Breast (tissue), 4 donors: ENCODE measurements around a stretch of chr1.

- PRO-cap, 3 experiments = no peak in any of the 3 experiments
- RRBS = no CpG with 5 or more reads among the region's 4 CpGs
Measured at GRCh38 chr1:168081135-168081641, 55.5 kb downstream of the GPR161 start.

DNA sequence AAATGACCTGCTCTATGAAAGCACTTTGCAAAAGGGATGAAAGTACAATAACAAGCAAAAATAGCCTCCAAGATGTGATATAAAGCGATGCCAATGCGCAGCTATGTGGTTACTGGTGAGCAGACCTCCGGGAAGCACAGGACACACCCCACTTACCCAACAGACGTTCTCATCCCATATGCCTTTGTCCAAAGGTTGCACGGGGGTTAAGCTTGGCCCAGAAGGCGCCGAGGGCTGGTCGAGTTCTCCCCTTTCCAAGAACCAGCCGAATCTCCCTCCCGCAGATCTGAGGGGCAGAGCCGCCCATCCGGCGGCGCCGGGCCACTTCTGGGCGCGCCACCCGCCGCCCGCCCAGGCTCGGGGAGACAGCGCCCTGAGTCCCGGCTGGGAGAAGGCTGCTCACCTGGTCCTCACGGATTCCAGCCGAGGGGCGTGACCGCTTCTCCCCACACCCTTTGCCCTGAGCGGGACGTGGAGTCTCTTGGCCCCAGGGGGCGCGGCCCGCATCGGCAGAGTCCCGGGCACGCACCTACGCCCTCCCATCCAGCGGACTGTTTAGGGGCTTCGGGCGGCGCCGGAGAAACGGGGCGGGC, 780 bp downstream of the GPR161 start:
- PRO-cap, 3 experiments = no peak in any of the 3 experiments
- RRBS = 2% methylated on average over 17 of the region's 43 CpGs

GRCh38 chr1:168242595-168243037, 16.8 kb downstream of the SFT2D2 start:
- PRO-cap, 3 experiments = no peak in any of the 3 experiments
- RRBS = no CpG with 5 or more reads among the region's 5 CpGs

- PRO-cap, 3 experiments = no peak in any of the 3 experiments
- RRBS = no CpG with 5 or more reads among the region's 2 CpGs
Measured at GRCh38 chr1:168354979-168355283, 74.3 kb downstream of the TBX19 start.

GRCh38 chr1:168362801-168363187, 82.1 kb downstream of the TBX19 start:
- PRO-cap, 3 experiments = no peak in any of the 3 experiments
- RRBS = no CpG with 5 or more reads among the region's 5 CpGs

DNA sequence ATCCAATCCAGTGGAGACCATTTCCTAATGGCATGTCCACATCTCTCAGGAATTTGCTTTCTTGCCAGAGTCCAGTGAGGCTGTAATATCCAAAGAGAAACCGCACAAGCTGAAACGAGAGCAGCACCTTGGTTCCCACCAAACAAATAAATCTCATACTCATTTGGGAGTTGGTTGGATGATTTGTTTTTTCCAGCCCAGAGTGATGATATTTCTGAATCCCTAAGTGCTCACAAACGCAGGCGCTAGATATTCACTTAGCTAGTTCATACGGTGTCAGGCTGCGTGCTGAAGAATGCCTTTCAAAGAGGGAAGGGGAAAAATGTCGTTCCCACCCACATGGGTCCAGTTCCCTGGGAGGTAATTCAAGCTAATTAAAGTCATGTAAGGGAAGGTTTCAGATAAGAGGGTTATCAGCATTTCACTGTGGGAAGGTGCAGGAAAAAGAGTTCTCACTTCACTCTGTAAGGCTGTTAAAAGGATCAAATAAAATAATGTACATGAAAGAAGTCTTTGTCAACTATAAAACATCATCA, 19.5 kb downstream of the DPT start:
- PRO-cap, 3 experiments = no peak in any of the 3 experiments
- RRBS = no CpG with 5 or more reads among the region's 7 CpGs

DNA sequence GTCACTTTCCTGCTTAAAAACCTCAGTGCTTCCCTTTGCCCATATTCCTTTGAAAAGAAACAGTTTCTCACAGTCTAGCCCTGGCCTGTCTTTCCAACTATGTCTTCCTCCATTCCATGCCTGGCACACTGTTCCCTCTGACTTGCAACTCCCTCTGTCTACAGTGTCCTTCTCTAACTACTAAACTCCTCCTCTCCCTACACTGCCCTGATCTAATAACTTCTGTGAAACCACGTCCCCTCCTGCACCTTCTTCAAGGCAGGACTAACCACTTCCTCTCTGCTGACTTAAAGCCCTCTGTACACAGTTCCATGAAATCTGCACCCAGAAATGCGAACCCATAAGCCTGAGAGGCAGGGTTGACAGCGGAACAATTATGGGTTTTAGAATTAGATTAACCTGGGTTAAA, 62.2 kb upstream of the ATP1B1 start:
- PRO-cap, 3 experiments = no peak in any of the 3 experiments
- RRBS = no CpG with 5 or more reads among the region's 3 CpGs

GRCh38 chr1:169108812-169110055, 2.7 kb downstream of the ATP1B1 start:
- PRO-cap, 3 experiments = peak in 2 of 3 experiments; most common plus-strand start chr1:169109972 (in 1); most common minus-strand start chr1:169109847 (in 2)
- RRBS = no CpG with 5 or more reads among the region's 19 CpGs

DNA sequence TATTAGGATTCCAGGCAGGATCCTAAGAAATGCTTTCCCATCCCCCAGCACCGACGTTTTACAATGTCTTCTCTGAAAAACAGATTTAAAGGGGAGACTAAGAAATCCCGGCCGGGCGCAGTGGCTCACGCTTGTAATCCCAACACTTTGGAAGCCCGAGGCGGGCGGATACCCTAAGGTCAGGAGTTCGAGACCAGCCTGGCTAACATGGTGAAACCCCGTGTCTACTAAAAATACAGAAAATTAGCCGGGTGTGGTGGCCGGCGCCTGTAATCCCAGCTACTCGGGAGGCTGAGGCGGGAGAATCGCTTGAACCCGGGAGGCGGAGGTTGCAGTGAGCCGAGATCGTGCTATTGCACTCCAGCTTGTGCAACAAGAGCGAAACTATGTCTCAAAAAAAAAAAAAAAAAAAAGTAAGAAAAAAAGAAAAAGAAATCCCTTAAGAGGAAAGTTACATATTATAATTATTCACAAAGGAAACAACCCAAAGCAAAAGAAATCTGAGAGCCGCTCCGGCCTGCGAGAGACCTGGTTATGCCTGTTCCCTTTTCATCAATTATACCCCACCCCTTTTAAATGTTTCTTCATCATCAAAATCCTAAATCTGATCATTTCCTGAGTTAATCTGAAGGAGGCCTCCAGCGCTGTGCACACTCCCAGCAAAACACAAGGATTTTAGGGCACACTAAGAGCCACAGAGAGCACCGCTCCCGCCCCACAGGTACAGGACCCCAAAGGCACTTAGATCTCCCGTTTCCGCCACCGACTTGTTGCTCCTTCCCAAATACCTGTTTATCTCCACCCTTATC, 666 bp upstream of the GORAB start:
- PRO-cap, 3 experiments = peak in 3 of 3 experiments; most common plus-strand start position 635 of the sequence (in 1); most common minus-strand start position 668 of the sequence (in 2)
- RRBS = no CpG with 5 or more reads among the region's 31 CpGs

GRCh38 chr1:170693081-170693676, 29.2 kb downstream of the PRRX1 start:
- PRO-cap, 3 experiments = peak in 3 of 3 experiments; most common plus-strand start chr1:170693480 (in 3)
- RRBS = no CpG with 5 or more reads among the region's 2 CpGs

DNA sequence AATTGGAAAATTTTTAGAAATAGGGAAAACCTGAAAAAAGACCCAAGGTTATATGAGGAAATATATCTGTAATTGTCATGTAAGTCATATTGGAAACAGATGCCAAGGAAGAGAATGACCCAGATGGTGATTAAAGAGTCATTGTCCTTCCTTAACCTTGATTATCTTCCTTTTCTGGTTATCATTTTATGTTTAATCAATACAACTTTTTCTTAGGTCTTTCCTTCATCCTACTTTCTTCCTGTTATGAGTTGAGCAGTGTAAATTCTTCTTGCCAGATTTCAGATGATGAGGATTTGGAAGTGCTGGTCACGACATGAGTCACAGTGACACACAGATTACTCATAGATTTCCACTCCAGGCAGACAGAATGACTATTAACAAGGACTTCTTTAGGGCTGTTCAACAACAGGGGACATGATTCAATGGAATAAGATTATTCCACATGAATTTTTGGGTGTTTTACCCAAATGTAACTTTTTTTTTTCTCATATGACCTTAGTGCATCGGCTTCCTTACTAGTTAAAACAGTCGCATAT, 44.0 kb downstream of the PRRX1 start:
- PRO-cap, 3 experiments = no peak in any of the 3 experiments
- RRBS = no CpG with 5 or more reads among the region's 3 CpGs

GRCh38 chr1:171360102-171360561, 46.1 kb downstream of the FMO4 start:
- PRO-cap, 3 experiments = no peak in any of the 3 experiments
- RRBS = no CpG with 5 or more reads among the region's 5 CpGs

GRCh38 chr1:171805526-171805756, 24.0 kb downstream of the METTL13 start:
- PRO-cap, 3 experiments = no peak in any of the 3 experiments
- RRBS = no CpG with 5 or more reads among the region's 3 CpGs

- PRO-cap, 3 experiments = peak in 1 of 3 experiments; most common plus-strand start chr1:172143605 (in 1); most common minus-strand start chr1:172143457 (in 1)
- RRBS = no CpG with 5 or more reads among the region's 4 CpGs
Measured at GRCh38 chr1:172143227-172143910, 277.1 kb upstream of the C1orf105 start.

GRCh38 chr1:172515843-172516312, 17.1 kb upstream of the SUCO start:
- PRO-cap, 3 experiments = no peak in any of the 3 experiments
- RRBS = no CpG with 5 or more reads among the region's 1 CpG

GRCh38 chr1:173410836-173411381, 66.2 kb upstream of the PRDX6 start:
- PRO-cap, 3 experiments = no peak in any of the 3 experiments
- RRBS = no CpG with 5 or more reads among the region's 6 CpGs

DNA sequence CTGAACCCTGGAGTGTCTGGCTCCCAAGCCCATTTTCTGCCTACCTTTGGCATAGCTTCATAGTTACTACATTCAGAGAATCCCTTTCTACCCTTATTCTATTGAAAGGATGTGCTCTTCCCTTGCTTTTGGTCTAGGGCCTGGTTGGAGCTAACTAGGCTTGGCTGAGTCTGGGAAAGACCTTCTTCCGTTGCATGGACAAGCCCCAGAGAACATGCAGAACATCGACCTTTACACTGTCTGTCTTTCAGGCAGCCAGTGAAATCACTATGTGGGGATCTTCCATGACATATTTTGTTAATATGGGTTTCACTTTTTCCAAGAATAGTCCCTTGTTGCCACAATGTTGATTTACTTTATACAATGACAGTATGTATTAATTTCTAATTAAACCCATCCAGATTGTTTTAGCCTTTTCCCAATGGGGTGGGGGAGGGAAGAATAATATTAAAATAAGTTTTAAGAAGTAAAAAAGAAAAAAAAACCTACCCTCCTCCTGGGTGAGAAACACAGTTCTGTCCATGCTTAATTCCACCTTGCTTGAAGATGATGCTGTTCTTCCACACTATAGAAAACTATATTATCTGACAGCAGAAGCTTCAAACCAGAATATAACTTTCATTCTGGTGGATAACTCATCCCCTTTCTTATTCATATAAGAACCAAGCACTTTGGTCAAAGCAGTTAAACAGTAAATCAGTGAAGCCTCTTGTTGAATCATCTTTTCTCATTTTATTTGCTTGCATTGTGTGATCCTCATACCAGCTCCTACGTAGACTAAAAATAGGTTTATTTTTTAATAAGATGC, 37.0 kb upstream of the PRDX6 start:
- PRO-cap, 3 experiments = no peak in any of the 3 experiments
- RRBS = no CpG with 5 or more reads among the region's 3 CpGs

DNA sequence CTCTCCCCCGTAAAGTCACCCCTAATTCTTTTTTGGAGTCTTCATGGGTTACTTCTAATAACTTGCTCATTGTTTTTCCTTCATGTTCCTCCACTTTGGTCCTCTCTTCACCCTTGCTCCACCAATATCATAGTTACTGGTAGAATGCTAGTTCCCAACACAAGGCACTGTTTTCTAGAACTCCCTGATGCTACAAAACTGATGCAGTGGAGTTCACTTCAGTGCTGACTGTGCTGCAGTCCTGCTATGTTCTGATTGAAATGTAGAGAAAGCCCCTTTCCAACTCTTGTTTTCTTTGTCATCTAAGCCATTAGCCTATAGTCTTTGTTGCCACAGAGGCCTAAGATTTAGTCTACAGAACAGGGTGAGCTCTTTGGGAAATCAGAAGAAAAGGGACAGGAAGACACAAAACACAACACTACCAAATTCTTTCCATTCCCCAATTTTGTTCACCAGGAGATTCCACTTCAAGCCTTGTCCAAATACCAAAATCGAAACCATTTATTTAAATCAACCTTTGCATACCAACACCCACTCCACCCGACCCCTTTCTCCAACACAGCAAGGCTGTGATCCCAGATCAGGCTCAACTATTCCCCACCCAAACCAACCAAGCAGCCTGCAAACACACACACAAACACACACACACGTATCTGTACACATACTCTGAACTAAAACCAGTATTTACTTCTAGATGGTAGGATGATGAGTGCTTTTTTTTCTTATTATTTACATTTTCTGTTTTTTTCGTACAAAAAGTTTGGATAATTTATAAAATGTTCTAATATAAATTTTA, 33.3 kb upstream of the PRDX6 start:
- PRO-cap, 3 experiments = no peak in any of the 3 experiments
- RRBS = no CpG with 5 or more reads among the region's 5 CpGs

DNA sequence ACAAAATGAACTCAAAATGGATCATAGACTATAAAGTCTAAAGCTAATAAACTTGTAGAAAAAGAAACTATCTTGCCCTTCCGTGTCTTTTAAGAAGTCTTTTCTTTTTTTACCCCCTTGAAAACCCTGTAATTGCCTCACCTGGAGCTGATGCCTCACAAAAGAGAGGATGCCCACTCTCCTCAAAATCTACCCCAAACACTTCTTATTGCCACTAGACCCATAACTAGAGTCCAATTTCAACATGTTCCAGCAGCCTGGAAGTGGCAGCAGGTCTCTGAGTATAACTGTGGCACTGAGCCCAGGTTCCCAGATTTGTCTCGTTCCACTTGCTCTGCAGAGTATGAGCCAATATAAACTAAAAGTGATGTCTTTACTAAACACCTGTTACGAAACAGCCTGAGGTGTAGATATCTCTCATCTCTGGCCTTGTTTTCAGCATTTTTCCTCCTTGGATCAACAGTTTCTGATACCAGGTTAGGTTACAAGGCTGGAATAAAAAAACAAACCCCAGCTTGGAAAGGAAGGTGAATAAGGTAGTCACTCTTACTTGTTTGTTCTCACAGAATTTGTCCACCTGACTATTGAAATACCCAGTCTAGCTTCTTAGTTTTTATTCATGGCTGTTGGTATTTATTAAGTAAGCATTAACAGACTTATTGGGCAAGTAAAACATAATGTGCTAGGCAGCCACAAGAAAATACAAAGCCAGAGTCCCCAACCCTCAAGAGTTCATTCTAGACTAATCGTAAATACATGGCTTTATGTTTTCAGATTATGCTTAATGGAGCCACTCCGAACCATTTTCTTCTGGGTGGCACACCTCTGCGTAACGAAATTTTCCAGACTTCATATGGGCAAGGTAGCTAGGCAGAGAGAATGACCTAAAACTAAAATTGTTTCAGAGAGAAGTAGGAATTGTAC, 25.1 kb upstream of the PRDX6 start:
- PRO-cap, 3 experiments = no peak in any of the 3 experiments
- RRBS = no CpG with 5 or more reads among the region's 7 CpGs

- PRO-cap, 3 experiments = no peak in any of the 3 experiments
- RRBS = no CpG with 5 or more reads among the region's 1 CpG
Measured at GRCh38 chr1:173481189-173481769, 4.1 kb downstream of the PRDX6 start.